Keratinocyte (primary cell): ENCODE measurements around the genes PHF21B and FAM118A.

DNA sequence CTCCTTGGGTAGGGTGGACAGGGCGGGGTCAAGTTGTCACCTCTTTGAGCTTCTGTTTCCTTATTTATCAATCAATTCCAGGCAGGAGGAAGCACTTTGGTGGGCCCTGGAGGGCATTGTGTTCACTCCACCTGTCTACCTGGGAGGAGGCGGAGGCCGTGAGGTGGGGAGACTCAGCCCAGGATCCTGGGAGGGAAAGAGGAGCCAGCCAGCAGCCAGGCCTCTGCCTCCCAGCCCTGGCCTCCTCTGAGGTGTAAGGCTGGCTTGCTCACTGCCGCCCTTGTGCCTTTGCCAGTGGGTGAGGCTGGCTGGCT is 25.5 kb upstream of the SHISAL1 start:
CAGE:
- cytosol, long polyA minus RNA = no peak
- cytosol, long polyA plus RNA = no peak
- long polyA plus RNA = no peak
- nucleus, long polyA minus RNA = no peak
- nucleus, long polyA plus RNA = no peak

DNA sequence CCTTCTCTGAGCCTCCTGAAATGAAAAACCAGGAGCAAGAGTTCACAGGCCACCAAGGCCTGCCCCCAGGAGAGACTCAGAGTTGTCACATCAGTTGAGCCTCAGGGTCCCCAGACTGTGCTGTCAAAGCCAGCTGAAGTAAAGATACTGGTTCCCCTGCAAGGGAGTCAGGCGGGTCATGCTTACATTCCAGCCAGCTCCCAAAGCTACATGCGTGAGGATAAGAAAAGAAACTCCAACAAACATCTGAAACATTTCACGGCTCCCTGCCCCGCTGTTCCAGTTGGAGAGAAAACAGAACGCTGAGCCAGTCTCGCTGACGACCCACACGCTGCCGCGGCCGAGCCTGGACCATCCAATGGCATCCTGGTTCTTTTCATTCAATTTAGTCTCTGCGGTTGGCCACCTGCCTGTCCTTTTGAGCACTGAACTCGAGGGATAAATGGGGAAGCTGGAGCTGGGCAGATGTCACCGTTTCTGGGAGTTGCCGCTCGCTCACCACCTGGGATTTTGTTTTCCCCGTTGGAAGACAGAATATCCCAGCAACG is 45.1 kb upstream of the SHISAL1 start:
CAGE:
- cytosol, long polyA minus RNA = no peak
- cytosol, long polyA plus RNA = no peak
- long polyA plus RNA = no peak
- nucleus, long polyA minus RNA = no peak
- nucleus, long polyA plus RNA = no peak

CAGE:
- cytosol, long polyA minus RNA = no peak
- cytosol, long polyA plus RNA = no peak
- long polyA plus RNA = no peak
- nucleus, long polyA minus RNA = no peak
- nucleus, long polyA plus RNA = no peak
Observed at GRCh38 chr22:44493099-44493742, 4.8 kb downstream of the RTL6 start.

GRCh38 chr22:44659117-44659594 is 42.8 kb upstream of the PRR5 start:
CAGE:
- cytosol, long polyA minus RNA = no peak
- cytosol, long polyA plus RNA = no peak
- long polyA plus RNA = no peak
- nucleus, long polyA minus RNA = no peak
- nucleus, long polyA plus RNA = no peak

CAGE:
- cytosol, long polyA minus RNA = no peak
- cytosol, long polyA plus RNA = no peak
- long polyA plus RNA = no peak
- nucleus, long polyA minus RNA = no peak
- nucleus, long polyA plus RNA = no peak
Observed at GRCh38 chr22:44663900-44664726, 37.9 kb upstream of the PRR5 start.

GRCh38 chr22:44671019-44672244 is 30.6 kb upstream of the PRR5 start:
CAGE:
- cytosol, long polyA minus RNA = no peak
- cytosol, long polyA plus RNA = no peak
- long polyA plus RNA = no peak
- nucleus, long polyA minus RNA = no peak
- nucleus, long polyA plus RNA = no peak

CAGE:
- cytosol, long polyA minus RNA = no peak
- cytosol, long polyA plus RNA = no peak
- long polyA plus RNA = no peak
- nucleus, long polyA minus RNA = no peak
- nucleus, long polyA plus RNA = no peak
Observed at GRCh38 chr22:44710476-44711605, 8.8 kb downstream of the PRR5 start.

CAGE:
- cytosol, long polyA minus RNA = no peak
- cytosol, long polyA plus RNA = no peak
- long polyA plus RNA = no peak
- nucleus, long polyA minus RNA = no peak
- nucleus, long polyA plus RNA = no peak
Observed at GRCh38 chr22:44736254-44736616, 16.1 kb upstream of the ARHGAP8 start.

GRCh38 chr22:44869791-44870424 is 117.5 kb downstream of the ARHGAP8 start:
CAGE:
- cytosol, long polyA minus RNA = no peak
- cytosol, long polyA plus RNA = no peak
- long polyA plus RNA = no peak
- nucleus, long polyA minus RNA = no peak
- nucleus, long polyA plus RNA = no peak

DNA sequence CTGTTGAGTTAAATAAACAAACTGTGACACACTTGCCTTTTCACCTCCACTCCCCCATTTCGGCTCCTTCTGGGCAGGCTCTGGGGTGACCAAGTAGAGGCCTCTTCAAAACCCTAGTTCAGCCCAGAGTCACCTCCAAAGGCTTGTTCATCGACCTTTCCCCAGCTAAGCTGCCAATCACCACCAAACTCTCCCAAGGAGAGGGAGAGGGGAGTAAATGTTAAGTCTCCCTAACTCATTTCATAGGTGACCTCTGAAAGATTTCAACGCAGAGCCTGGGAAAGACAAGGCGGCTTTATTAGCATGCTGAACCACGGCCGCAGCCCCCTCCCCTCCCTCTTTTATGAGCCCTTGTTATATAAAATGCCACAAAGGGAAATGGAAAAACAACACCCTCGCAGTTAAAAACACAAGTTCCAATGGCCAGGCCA is 3.9 kb downstream of the PHF21B start:
CAGE:
- cytosol, long polyA minus RNA = no peak
- cytosol, long polyA plus RNA = no peak
- long polyA plus RNA = no peak
- nucleus, long polyA minus RNA = no peak
- nucleus, long polyA plus RNA = no peak

DNA sequence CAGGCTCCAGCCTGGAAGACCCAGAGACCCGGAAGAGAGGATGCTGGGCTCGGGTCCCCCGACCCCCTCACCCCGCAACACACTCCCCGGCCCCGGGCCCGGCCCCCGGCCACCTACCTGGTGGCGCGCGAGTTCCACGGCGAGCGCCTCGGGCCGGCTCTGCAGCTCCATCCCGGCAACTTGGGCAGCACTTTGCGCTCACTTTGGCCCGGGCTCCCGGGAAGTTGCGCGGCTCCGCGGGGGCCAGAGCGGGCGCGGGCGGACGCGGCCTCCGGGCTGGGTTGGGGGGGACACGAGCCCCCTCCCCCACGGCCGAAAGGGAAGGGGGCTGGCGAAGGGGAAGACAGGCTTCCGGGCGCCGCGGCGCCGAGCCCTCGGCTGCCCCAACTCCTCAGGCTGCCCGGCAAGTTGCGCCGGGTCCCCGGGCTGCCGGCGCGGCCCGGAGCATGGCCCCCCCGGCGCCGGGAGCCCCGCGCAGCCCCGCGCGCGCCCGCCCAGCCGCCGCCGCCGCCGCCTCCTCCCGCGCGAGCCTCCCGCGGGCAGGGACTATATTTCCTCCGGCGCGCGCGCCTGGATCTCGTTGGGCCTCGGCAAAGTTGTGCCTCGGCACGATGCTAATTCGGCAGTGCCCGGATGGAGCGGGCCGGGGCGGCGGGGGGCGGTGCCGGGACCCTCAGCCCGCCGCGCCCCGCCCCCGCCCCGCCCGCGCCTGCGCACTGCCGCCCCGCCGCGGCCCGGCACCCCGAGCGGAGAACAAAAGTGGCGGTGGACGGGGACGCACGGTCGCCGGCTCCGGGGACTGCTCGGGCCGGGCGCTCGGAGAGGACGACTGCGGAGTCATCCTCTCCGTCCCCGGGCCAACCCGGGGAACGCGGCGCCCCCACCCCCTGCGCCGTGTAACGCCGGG is at the start of gene PHF21B:
PHF21B (minus strand) TSS at position 627 of the 907 bp plus-strand sequence.
CAGE:
- cytosol, long polyA minus RNA = no peak
- cytosol, long polyA plus RNA = no peak
- long polyA plus RNA = no peak
- nucleus, long polyA minus RNA = no peak
- nucleus, long polyA plus RNA = no peak

GRCh38 chr22:45169798-45170300 is 6.1 kb downstream of the NUP50 start:
CAGE:
- cytosol, long polyA minus RNA = no peak
- cytosol, long polyA plus RNA = no peak
- long polyA plus RNA = no peak
- nucleus, long polyA minus RNA = no peak
- nucleus, long polyA plus RNA = no peak

CAGE:
- cytosol, long polyA minus RNA = no peak
- cytosol, long polyA plus RNA = no peak
- long polyA plus RNA = no peak
- nucleus, long polyA minus RNA = start-site peak on the plus strand at chr22:45173173-45173315, 9 reads
- nucleus, long polyA plus RNA = no peak
Observed at GRCh38 chr22:45172731-45173806, 9.3 kb downstream of the NUP50 start.

DNA sequence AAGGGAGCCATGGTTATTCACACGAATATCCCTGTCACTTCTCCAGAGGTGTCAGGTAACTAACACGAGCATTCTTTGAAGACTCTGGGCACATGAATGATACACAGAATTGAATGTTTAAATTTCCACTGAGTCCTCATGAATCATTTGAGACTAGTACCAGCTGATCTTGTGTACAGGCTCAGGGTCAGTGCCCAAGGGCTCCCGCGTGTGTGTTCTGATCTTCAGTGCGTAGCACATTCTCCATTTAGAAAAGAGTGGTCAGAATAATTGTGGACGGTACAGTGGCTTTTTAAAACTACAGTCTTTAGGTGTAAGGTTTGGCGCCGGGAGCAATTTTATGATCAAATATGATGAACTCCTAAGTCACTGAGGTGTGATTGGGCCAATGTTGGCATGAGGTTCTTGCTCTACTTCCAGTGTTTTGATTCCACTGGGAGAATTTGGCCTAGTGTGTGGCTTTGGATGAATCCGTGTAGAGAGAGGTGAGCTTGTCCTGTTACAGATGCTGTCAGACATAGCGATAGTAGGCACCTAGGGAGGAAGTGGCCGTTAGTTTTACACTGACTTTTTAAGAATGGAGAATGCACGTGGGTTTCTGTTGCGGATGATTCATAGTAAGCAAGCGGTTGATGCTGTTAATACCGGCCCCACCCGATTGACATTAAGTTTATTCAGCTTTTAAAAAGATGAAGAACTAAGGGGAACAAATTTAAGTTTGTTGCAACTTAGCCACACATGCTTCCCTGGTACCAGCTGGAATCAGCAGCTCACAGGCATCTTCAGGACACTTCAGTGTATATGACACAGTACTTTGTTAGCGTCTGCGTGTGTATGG is 22.2 kb downstream of the NUP50 start:
CAGE:
- cytosol, long polyA minus RNA = no peak
- cytosol, long polyA plus RNA = no peak
- long polyA plus RNA = no peak
- nucleus, long polyA minus RNA = no peak
- nucleus, long polyA plus RNA = no peak

GRCh38 chr22:45249237-45249646 is 8.5 kb upstream of the KIAA0930 start:
CAGE:
- cytosol, long polyA minus RNA = no peak
- cytosol, long polyA plus RNA = no peak
- long polyA plus RNA = no peak
- nucleus, long polyA minus RNA = no peak
- nucleus, long polyA plus RNA = no peak

CAGE:
- cytosol, long polyA minus RNA = no peak
- cytosol, long polyA plus RNA = no peak
- long polyA plus RNA = no peak
- nucleus, long polyA minus RNA = no peak
- nucleus, long polyA plus RNA = no peak
Observed at GRCh38 chr22:45268517-45269394, 16.0 kb upstream of the UPK3A start.

GRCh38 chr22:45271591-45272422 is 12.9 kb upstream of the UPK3A start:
CAGE:
- cytosol, long polyA minus RNA = no peak
- cytosol, long polyA plus RNA = no peak
- long polyA plus RNA = no peak
- nucleus, long polyA minus RNA = no peak
- nucleus, long polyA plus RNA = no peak

DNA sequence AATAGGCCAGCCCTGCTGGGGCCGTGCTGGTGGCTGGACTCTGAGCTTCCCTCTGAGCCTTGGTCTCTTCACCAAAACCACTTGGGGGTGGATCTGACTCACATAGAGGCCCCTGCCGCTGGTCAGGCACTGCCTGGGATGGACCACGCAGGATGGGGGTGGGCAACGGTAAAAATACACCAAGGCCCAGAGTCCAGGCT is 12.3 kb upstream of the UPK3A start:
CAGE:
- cytosol, long polyA minus RNA = no peak
- cytosol, long polyA plus RNA = no peak
- long polyA plus RNA = no peak
- nucleus, long polyA minus RNA = no peak
- nucleus, long polyA plus RNA = no peak

CAGE:
- cytosol, long polyA minus RNA = no peak
- cytosol, long polyA plus RNA = no peak
- long polyA plus RNA = no peak
- nucleus, long polyA minus RNA = no peak
- nucleus, long polyA plus RNA = no peak
Observed at GRCh38 chr22:45285535-45286173, 905 bp downstream of the UPK3A start.

DNA sequence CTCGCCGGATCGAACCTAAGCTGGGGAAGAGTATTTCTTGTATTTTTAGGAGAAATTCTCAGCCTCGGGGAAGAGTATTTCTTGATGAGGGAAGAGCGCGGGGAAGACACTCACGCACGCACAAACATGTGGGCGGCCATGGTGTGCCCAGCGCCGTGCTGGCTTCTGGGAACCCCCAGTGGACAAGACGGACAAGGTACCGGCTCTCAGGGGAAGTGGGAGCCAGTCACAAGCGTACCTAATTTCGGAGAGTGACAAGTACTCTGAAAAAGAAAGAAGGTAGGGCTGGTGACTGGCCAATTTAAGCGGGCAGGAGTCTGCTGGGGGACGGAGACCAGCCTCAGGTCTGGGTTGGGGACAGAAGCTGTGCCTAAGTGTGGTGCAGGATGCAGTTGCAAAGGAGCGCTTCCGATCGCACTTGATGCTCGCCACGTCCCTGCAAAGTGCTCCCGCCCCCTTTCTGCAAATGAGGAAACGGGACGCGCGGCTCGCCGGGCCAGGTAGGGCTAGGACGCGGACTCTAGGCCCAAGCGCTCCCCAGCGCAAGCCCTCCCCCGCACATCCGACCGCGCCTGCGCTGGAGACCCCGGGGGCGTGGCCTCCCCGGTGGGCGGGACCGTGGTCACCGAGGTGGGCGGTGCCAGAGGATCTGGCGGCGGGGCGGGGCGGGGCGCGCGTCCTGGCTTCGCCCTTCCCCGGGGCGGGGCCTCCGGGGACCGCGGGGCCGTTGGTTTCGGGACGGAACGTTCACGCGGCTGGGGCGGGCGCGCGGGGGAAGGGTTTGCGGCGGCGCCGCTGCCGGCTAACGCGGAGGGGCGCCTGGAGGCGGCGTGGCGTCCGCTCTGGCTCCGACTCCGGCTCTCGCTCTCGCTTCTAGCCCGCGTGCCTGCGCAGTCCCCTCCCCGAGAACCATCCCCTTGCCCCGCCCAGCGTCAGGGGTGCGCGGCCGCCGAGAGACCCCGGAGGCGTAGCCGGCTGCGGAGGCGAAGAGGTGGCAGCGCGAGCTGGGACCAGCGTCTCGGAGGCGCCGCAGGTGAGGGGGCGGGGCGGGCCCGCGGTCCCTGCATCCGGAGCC is at the start of gene FAM118A:
FAM118A (plus strand) TSS at position 784 of the 1,075 bp plus-strand sequence.
CAGE:
- cytosol, long polyA minus RNA = no peak
- cytosol, long polyA plus RNA = no peak
- long polyA plus RNA = start-site peak on the plus strand centred at position 766 of the sequence, 132 bp wide, 71 and 82 reads in 2 replicates; start-site peak on the plus strand centred at position 966 of the sequence, 9 bp wide, 64 and 97 reads in 2 replicates
- nucleus, long polyA minus RNA = no peak
- nucleus, long polyA plus RNA = start-site peak on the plus strand centred at position 799 of the sequence, 83 bp wide, 54 and 159 reads in 2 replicates; start-site peak on the plus strand centred at position 959 of the sequence, 62 bp wide, 164 and 442 reads in 2 replicates